Suprapubic skin (tissue), 4 donors: ENCODE results near the genes OR10V1, OOSP4A, MS4A5, MS4A13 and TMEM132A.

- PRO-cap, result no peak
- RAMPAGE, long total RNA, 4 experiments, result no peak in any of the 4 experiments
Measured at GRCh38 chr11:59713661-59714249, at the start of gene OR10V1. TSS of gene OR10V1 (minus strand) at chr11:59713845.

DNA sequence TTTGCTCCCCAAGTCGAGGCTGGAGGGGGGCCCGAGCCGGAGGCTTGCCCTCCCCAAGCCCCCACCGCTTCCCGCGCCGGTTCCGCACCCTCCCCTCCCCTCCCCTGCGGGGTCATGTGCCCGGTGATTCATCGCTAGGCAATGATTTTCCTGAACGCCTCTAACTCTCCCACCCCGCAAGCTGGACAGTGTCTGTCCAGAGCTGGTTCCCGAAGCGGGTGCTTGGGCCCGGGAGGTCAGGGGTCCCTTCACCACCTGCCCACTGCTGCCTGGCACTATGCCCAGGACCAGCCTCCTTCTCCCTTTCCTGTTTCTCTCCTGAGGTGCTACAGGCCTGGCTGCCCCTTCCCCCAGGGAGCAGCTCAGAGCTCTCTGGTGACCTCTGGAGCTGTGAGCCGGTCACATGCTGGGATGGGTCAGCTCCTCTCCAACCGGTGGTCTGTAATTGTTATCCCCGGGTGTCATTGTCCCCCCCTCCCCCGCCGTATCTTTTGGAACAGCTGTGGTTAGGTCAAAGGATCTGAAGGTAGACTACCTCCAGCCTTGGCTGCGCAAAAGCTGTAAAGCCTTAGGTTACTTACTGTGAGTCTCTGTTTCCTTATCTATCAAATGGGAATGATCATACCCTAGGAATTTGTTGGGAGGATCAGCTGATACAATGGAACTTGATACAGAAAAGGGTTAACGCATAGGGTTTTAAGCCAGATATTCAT, 677 bp downstream of the STX3 start:
- PRO-cap, result bidirectional peak, plus-strand start at position 191 of the sequence, minus-strand start at position 86 of the sequence
- RAMPAGE, long total RNA, 4 experiments, result no peak in any of the 4 experiments

DNA sequence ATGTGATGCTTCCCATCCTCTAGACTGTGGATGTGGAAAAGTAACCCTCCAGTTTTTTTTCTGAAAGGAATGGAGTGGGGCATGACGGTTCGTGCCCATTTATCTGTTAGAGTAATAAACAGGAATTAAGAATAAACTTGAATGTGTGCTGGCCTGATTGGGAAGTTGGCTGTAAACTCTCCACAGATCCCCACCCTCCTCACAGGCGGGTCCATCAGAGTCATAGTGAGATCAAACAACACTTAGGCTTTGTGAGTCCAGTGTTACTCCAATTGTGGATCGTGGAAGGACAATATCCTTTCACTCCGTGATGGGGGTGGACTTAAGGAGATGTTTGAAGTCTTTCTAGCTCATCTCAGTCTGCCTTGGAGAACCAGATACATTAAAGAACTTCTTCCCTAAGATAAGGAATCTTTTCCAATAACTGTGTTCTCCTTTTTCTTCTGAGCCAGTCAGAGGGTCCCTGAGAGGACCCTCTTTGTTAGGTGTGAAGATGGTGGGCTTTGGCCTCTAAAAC, 19.9 kb downstream of the STX3 start:
- PRO-cap, result no peak
- RAMPAGE, long total RNA, 4 experiments, result no peak in any of the 4 experiments

- PRO-cap, result no peak
- RAMPAGE, long total RNA, 4 experiments, result no peak in any of the 4 experiments
Measured at GRCh38 chr11:59963653-59964184, at the start of gene OOSP4A. TSS of gene OOSP4A (plus strand) at chr11:59964033.

DNA sequence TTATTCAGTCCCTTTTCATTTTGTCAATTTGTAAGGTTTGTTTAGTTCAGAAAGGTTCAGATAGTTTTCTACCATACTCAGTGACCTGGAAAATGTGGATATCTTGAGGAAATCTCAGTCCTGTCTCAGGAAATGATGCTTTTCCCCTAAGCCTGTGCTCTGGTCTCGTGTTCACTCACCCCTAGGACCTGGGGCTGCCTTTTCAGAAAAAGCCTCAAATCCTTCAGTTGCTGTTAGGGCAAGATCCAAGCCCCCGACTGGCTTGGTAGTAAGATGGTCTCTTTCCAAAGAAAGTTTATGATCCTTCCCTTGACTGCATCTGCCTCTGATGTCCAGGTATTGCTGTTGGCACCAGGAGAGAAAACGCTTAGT, 21.7 kb downstream of the MS4A6A start:
- PRO-cap, result no peak
- RAMPAGE, long total RNA, 4 experiments, result no peak in any of the 4 experiments

DNA sequence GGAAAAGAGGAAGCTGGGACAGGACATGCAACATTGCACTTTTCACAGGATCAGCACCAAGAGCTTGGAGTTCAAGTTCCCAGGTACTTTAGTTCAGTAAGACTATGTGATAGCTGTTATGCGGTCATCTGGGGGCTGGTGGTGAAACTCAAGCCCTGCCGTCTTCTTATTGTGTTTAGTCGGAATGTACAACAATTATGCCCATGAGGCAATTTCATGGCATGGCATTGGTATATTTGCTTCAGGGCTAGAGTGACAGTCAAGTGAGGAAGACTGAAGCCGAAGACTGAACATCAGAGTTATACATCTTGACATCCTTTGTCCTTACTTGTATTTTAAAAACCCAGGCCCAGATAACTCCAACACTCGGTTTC, 16.9 kb upstream of the MS4A4A start:
- PRO-cap, result no peak
- RAMPAGE, long total RNA, 4 experiments, result no peak in any of the 4 experiments

- PRO-cap, result no peak
- RAMPAGE, long total RNA, 4 experiments, result no peak in any of the 4 experiments
Measured at GRCh38 chr11:60363644-60363894, 14.8 kb upstream of the MS4A7 start.

DNA sequence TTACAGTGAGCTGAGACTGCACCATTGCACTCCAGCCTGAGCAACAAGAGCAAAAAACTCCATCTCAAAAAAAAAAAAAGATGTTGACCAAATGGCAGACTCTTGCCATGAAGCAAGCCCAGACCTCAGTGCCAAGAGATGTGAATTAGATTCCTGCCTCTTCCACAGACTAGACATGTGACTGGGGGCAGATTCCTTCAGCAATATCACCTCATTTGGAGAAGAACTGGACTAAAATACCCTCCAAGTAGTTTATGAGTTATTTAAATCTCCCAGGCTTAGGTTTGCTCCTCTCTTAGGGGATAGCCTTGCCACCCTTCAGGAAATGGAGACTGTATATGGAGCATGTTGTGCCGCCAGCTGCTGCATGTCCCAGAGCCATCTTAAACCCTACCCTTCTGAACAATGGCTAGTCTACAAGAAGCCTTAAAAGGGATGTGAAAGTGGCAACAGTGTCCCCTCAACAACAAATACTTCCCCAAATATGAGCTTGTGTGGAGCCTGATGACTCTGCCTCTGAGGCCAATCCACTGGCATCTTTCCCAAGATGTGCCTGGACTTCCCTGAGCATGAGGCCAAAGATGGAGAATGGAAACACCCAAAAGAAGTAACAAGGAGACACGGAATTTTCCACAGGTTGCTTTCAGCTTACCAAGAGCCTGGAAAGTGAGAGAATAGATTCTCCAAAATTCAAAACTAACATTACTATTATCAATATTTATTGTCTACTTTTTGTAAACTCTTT, 712 bp upstream of the MS4A7 start:
- PRO-cap, result no peak
- RAMPAGE, long total RNA, 4 experiments, result no peak in any of the 4 experiments

DNA sequence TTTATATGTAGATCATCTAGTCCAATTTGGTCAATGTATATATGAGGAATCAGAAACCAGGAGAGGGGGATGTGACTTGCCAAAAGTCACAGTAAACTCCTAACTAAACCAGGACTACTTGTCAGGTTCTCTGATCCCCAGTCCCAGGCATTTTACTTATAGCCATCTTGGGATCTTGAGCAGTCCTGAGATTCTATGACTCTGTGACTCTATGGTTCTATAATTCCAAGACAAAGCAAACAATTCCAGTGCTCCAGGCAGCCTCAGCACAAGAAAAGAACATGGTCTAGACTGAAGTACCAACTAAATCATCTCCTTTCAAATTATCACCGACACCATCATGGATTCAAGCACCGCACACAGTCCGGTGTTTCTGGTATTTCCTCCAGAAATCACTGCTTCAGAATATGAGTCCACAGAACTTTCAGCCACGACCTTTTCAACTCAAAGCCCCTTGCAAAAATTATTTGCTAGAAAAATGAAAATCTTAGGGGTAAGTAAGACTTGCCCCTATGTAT, at the start of gene MS4A5:
MS4A5 (plus strand) TSS at position 238 of the 518 bp plus-strand sequence.
- PRO-cap, result no peak
- RAMPAGE, long total RNA, 4 experiments, result no peak in any of the 4 experiments

DNA sequence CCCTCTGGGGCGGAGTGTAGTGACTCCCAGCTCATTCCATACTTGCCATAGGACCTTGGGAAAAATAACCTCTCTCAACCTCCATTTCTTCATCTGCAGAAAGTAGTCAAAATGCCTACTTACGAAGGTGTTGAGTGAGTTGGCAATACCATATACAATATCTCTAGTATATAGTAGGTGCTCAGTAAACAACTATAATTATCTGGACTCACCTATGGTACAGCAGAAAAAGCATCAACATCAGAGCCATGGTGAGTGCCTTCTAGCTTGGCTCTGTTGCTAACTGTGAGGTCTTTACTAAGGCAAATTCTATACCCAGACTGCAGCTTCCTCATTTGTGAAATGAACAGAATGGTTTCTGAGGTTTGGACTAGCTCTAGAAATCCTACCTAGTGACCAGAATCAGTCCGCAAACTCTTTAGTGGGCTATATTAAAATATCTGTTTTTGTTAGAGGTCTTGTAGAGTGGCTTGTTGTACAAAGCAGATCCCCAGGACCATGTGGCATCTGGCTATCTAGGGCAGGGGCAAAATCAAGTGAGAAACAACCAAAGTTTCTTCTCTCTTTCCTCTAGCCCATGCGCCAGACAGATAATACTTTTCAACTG, 3.7 kb downstream of the MS4A1 start:
- PRO-cap, result no peak
- RAMPAGE, long total RNA, 4 experiments, result no peak in any of the 4 experiments

GRCh38 chr11:60501966-60502633, 9.5 kb downstream of the MS4A12 start:
- PRO-cap, result no peak
- RAMPAGE, long total RNA, 4 experiments, result no peak in any of the 4 experiments

GRCh38 chr11:60515104-60515683, at the start of gene MS4A13:
TSS of gene MS4A13 (plus strand) at chr11:60515392.
- PRO-cap, result no peak
- RAMPAGE, long total RNA, 4 experiments, result no peak in any of the 4 experiments

DNA sequence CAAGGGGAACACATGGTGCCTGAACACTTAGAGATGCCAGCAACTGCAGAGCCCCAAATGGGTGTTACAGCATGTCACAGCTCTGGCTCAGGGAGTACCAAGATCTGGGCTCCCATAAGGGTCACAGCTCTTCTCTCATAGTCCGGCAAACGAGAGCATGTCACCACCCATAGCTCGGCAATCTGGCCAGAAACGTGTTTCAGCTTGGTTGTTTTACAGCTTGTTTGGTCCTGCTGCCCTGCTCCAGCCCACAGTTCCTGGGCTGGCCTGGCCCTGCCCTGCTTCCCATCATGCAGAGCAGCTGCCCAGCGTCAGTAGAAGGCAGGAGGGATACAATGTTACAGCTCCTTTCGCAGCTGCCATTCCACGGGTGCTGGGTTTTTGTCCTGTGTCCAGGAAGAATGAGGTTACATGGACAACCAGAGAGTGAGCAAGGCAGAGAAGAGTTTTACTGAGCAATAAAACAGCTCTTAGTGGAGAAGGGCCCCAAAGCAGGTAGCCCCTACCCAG, 19.1 kb downstream of the MS4A8 start:
- PRO-cap, result no peak
- RAMPAGE, long total RNA, 4 experiments, result no peak in any of the 4 experiments

DNA sequence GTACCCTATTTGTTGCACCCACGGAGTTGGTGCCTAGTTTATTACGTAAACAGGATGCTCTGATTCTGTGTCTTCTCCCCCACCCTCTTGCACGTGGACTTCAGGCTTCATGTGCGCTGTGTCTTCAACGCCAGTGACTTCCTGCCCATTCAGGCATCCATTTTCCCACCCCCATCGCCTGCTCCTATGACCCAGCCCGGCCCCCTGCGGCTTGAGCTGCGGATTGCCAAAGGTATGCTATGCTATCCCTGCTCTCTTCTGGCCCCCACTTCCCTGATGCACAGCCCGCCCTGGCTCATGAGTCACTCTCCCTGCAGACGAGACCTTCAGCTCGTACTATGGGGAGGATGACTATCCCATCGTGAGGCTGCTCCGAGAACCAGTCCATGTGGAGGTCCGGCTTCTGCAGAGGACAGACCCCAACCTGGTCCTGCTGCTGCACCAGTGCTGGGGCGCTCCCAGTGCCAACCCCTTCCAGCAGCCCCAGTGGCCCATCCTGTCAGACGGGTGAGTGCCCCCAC, 5.8 kb downstream of the ZP1 start:
- PRO-cap, result no peak
- RAMPAGE, long total RNA, 4 experiments, result no peak in any of the 4 experiments

DNA sequence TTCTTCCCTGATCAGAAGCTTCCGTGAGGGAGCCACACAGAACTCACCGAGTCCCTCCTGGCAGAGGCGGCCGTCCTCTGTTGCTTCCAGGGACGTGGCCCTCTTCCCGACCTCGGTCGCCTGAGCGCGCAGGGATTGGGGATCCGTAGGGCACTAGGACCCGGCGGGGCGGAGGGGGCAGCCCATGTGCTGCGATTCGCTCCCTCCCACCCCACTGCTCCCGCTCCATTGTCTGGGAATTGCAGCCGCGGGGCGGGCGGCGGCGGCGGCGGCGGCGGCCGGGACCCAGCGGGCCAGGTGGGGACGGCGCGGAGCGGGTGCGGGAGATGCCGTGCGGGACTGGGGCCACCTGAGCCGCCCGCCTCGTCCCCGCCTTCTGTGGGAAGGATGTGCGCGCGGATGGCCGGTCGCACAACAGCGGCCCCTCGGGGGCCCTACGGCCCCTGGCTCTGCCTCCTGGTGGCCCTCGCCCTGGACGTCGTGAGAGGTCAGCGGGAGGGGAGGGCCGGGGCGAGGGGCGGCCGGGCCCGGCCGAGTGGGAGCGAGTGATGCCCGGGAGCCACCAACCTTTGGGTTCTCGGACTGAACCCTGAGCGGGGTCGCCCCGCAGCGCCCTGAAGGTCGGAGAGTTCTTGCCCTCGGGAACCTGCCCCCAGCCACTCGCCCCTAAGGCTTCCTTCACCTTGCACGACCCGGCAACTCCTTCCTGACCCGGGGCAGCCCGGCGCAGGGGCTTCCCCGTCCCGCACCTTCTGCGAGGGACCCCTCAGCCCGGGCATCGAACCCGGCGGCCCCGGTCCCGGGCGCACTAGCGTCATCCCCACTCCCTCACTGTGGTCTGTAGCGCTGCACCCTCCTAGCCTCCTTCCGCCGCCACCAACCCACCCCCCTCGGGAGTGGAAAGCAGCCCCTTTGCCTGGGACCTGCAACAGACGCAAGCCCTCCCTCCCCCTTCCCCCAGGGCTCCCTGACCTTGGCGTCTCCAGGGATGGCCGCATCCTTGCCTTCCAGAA, at the start of gene TMEM132A:
TMEM132A (plus strand) TSS at position 214 of the 1,013 bp plus-strand sequence.
- PRO-cap, result unidirectional peak, plus-strand start at position 244 of the sequence
- RAMPAGE, long total RNA, 4 experiments, result no peak in any of the 4 experiments

DNA sequence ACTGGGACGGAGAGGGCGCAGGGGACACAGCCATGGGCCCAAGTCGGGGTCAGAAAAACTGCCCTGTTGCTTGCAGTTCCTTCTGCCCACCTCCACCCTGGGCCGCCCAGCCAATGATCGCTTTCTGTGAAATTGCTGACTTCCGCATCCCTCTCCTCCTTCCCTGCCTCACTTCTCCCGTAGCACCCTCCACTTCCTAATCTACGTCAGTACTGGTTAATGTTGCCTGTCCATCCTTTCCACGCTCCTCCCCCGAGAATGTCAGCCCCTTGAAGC, 9.5 kb downstream of the TMEM132A start:
- PRO-cap, result no peak
- RAMPAGE, long total RNA, 4 experiments, result no peak in any of the 4 experiments

DNA sequence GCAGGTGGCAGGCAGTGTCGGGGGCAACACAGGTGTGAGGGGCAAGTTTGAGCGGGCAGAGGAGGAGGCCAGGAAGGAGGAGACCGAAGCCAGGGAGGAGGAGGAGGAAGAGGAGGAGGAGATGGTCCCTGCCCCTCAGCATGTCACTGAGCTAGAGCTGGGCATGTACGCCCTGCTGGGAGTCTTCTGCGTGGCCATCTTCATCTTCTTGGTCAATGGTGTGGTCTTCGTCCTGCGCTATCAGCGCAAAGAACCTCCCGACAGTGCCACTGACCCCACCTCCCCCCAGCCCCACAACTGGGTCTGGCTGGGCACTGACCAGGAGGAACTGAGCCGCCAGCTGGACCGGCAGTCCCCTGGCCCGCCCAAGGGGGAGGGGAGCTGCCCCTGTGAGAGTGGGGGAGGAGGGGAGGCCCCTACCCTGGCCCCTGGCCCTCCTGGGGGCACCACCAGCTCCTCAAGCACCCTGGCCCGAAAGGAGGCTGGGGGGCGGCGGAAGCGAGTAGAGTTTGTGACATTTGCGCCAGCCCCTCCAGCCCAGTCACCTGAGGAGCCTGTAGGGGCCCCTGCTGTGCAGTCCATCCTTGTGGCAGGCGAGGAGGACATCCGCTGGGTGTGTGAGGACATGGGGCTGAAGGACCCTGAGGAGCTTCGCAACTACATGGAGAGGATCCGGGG, 12.1 kb downstream of the TMEM132A start:
- PRO-cap, result no peak
- RAMPAGE, long total RNA, 4 experiments, result no peak in any of the 4 experiments

GRCh38 chr11:60972608-60973036, 1.1 kb downstream of the CD6 start:
- PRO-cap, result no peak
- RAMPAGE, long total RNA, 4 experiments, result no peak in any of the 4 experiments

DNA sequence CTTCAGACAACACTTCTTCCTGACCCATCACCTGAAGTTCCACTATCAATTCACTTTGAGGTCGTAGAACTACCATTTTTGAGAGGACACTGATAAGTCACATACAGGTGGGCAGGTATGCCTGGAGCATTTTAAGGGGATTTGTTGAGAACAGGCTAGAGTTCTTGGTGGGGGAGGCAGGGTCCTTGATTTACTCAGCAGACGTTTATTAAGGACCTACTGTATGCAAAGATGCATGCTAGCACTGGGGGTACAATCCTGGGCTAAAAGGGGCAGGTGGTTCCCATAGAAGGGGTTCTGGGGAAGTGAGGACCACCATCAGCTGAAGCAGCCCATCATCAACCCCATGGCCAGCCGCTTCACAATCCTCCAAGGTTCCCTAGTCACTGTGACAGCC, 35.3 kb downstream of the CD6 start:
- PRO-cap, result no peak
- RAMPAGE, long total RNA, 4 experiments, result no peak in any of the 4 experiments

GRCh38 chr11:61075754-61076243, 26.5 kb upstream of the CD5 start:
- PRO-cap, result no peak
- RAMPAGE, long total RNA, 4 experiments, result no peak in any of the 4 experiments